Iris pigment epithelial cell (primary cell): ENCODE data around the gene DOCK1.

DNA sequence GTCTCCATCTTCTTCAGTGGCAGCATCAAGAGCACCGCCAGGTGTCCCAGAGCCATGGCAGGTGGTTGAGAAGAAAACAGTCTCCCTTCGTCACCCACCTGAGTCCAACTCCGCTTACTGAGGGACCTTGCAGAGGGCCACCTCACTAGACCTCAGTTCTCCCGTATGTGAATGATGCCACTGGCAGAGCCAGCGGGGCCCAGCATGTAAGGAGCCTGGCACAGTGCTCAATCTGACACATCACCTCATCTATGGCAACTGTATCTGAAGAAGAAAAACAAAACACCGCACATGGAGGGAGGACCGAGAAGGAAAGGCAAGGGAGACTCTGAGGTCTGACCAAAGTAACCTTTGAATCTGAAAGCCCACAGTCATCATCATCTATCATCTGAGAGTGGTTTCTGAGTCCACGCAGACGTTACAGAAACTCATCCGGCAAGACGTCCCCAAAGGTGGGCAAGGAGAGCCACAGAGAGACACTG is 49.3 kb downstream of the FAM53B start:
- RRBS, result no CpG with 5 or more reads among the region's 11 CpGs

- RRBS, result no CpG with 5 or more reads among the region's 14 CpGs
Observed at GRCh38 chr10:124724569-124725239, 19.5 kb downstream of the FAM53B start.

- RRBS, result 1% methylated on average over 11 of the region's 38 CpGs
Observed at GRCh38 chr10:124802007-124802752, 561 bp downstream of the ABRAXAS2 start.

- RRBS, result no CpG with 5 or more reads among the region's 27 CpGs
Observed at GRCh38 chr10:124996576-124997362, 31.1 kb downstream of the CTBP2 start.

- RRBS, result 69% methylated on average over 1 of the region's 43 CpGs
Observed at GRCh38 chr10:124997465-124998629, 30.0 kb downstream of the CTBP2 start.

- RRBS, result no CpG with 5 or more reads among the region's 10 CpGs
Observed at GRCh38 chr10:125035167-125035745, 7.4 kb upstream of the CTBP2 start.

- RRBS, result no CpG with 5 or more reads among the region's 8 CpGs
Observed at GRCh38 chr10:125064285-125064878, 36.5 kb upstream of the CTBP2 start.

GRCh38 chr10:125119927-125120569 is 92.2 kb upstream of the CTBP2 start:
- RRBS, result no CpG with 5 or more reads among the region's 10 CpGs

DNA sequence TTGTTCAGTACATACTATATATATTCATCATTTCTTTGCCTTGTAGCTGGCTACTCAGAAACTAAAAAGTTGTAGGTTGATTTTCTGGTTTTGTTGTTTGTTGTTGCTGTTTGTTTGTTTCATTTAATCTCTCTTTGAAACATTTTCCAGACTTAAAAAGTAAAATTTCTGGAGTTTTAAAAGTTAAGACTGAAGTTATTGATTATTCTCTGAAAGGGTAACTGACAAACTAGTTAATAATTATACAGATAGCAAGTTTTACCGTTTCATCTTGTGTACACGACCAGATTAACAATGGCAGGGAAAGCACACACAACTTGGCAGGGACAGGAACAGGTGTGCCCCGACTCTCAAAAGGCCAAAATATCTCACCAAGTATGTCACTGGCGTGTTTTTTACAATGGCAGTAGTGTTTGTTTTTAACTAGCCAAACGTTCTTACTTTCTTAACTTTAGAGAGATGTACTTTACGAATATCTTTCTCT is 128.8 kb upstream of the CTBP2 start:
- RRBS, result no CpG with 5 or more reads among the region's 6 CpGs

DNA sequence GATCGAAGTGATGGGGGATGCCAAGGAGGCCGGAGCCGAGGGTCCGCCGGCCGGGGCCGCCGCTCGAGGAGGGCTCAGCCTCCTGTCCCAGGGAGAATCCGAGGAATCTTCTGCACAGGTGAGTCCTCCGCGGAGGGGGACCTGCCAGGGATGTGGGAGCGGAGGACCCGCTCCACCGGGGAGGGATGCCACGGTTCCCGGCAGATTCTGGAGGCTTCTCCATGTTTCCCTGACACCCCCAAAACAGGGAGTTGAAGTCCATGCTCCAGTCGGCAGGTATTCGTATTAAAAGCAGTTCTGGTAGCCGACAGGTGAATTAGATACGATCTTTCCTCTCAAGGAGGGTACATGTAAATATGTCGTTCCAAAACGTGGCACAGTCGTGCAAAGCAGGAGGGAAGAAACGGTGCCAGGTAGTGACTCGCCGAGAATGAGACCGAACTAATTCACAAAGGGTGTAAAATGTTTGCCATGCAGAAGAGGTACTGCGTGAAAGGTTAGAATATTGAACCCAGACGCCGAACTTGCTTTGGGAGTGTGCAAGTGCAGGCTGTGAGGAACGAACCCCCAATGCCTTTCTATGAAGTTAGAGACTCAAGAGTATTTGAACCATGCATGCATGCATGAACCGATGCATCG is 408 bp downstream of the EDRF1 start:
- RRBS, result no CpG with 5 or more reads among the region's 34 CpGs

DNA sequence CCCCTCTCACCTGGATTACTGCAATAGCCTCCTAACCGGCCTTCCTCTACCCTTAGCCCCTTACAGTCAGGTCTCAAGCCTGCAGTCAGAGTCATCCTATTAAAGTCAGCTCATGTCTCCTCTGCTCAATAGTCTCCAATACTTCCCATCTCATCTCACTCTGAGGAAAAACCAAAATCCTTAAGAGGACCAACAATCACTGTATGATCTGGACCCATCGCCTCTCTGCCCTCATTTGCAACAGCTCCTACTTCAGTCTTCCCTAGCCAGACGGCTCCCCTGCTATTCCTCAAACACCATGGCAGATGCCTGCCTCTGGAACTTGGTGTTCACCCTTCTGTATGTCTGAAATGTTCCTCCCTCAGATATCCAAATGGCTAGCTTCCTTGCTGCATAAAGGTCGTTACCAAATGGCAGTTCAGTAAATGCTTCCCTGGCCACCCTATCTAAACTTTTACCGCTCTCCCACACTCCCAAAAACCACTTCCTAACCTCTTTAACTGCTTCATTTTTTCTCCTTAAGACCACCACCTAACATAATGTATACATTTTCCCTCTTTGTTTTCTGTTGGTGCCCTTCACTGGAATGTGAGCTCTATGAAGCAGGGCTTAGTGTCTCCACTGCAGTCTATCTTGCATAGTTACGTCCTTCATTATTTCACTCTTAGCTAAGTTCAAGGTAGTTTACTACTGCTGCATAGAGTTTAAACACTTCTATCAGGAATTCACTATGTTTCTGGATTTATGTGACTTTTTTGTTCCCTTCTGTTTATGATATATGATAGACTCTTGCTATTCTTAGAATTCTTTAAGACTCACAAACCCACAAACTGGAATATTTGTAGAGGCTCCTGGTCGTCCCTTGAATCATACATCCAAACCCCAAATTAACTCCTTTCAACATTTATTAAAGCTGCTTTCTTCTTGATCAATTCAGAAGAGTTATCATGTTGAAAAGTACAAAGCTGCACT is 5.0 kb upstream of the DHX32 start:
- RRBS, result no CpG with 5 or more reads among the region's 7 CpGs

DNA sequence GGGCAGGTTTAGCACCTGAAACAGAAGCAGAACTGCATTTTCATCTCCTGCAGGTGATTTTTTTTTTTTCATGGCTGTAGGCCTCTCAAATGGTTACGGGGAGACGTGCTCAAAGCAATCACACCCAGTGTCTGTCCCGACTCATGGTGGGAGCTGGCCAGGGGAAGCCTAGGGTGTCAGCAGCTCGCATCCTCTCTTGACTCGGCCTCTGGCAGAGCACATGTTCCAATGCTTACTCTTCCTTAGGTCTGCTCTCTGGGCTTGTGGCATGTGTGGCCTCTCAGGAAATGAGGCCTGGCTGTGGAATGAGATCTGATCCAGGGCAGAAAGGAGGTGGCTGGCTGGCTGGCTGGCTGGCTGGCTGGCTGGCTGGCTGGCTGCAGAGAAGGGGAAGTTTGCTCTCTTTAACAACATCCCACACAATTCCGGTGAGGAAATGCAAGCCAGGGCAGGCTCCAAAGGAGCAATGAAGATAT is 153.3 kb downstream of the FANK1 start:
- RRBS, result no CpG with 5 or more reads among the region's 6 CpGs

GRCh38 chr10:126104736-126105193 is 208.4 kb downstream of the FANK1 start:
- RRBS, result no CpG with 5 or more reads among the region's 9 CpGs

DNA sequence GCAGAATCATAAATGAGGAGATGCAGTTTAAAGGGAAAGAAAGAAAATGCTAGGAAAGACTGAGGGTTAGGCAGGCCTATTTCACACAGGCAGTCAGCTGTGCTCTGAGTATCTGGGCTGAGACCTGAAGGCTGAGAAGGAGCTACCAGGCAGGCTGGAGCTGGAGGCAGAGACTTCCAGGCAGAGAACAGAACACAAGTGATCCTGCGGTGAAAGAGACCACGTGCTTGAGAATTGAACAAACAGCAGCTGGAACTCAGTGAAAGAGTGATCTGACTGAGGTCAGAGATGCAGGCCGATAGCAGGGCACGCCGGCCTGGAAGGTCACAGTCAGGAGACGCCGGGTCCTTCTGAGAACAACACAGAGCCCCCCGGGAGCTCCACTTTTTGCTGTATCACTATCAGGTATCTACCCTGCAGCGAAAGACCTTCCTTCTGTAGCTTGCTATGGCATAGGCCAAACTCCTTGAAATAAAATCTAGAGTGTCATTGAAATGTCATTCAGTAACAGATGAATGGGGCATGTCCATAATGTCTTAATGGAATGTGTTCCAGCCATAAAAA is 147.7 kb downstream of the ADAM12 start:
- RRBS, result no CpG with 5 or more reads among the region's 9 CpGs

- RRBS, result no CpG with 5 or more reads among the region's 12 CpGs
Observed at GRCh38 chr10:126670922-126671488, 512 bp upstream of the C10orf90 start.

DNA sequence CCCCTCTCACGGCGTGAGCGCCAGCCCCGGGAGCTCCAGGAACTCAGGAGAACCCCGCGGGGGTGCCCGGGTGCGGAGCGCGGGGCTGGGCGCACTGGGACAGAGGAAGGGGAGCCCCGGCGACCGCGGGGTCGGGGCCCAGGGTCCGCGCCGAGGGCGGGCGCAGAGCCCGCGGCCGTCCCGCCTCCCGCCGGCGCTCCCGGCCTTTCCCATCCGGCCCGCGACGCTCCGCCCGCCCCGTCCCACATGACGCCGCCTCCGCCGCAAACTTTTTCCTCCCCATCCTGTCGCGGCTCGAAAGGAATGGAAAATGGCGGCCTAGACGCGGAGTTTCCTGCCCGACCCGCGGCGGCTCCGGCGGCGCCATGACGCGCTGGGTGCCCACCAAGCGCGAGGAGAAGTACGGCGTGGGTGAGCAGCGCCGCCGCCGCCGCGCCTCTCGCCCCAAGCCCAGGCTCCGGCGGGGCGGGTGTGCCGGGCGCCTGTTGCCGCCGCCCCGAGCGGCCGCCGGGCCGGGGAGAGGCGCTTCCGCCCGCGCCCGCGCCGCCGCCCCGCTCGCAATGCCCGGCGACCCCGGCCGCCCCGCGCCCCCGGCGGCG is at the start of gene DOCK1:
DOCK1 (plus strand) TSS at position 276 of the 599 bp plus-strand sequence.
- RRBS, result 2% methylated on average over 45 of the region's 97 CpGs

- RRBS, result 3% methylated on average over 25 of the region's 93 CpGs
Observed at GRCh38 chr10:126905752-126906909, 903 bp downstream of the DOCK1 start.

- RRBS, result no CpG with 5 or more reads among the region's 9 CpGs
Observed at GRCh38 chr10:126908347-126908870, 3.2 kb downstream of the DOCK1 start.

- RRBS, result no CpG with 5 or more reads among the region's 9 CpGs
Observed at GRCh38 chr10:126950249-126951196, 45.3 kb downstream of the DOCK1 start.

DNA sequence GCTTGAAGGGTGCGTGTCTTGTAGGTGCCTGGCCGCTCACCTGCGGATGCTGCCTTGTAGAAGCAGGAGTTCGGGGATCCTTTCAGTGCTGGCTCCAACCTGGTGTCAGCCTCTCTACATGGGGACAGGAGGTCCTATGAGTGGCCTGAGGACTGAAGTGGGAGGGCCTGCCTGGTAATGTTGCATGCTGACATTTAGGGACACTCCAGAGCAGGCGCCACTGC is 520 bp upstream of the INSYN2A start:
- RRBS, result no CpG with 5 or more reads among the region's 5 CpGs